Mesenteric fat pad (tissue), 1 donor: ENCODE results near the gene IL15.

DNA sequence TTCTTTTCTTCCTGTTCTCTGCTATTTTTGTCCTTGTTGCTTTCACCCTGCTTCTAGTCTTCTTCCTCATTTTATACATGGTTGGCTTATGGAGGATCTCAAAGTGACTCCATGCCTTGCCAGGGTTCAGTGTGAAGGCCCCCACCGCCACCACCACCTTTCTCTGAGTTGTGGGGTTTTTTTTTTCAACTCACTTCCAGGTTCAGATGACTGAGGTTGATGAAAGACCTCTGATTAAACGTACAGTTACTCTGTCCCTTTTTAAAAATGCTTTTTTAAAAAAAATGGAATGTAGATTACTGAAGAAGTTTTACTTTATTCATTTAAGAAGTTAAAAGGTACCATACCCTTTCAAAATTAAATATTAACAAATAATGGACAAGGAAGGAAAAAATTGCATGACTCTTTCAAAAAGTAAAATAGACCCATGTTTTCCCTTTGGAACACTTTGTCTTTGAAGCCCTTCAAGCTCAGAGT, 96.2 kb downstream of the MAML3 start:
- PRO-cap = no peak

- PRO-cap = no peak
Measured at GRCh38 chr4:140109415-140110293, 44.3 kb downstream of the MAML3 start.

GRCh38 chr4:140162933-140163566, 9.1 kb upstream of the MAML3 start:
- PRO-cap = no peak

- PRO-cap = no peak
Measured at GRCh38 chr4:140238314-140239083, 84.5 kb upstream of the MAML3 start.

- PRO-cap = no peak
Measured at GRCh38 chr4:140372418-140373228, 823 bp upstream of the SCOC start.

- PRO-cap = no peak
Measured at GRCh38 chr4:140678802-140679444, 77.3 kb downstream of the TBC1D9 start.

DNA sequence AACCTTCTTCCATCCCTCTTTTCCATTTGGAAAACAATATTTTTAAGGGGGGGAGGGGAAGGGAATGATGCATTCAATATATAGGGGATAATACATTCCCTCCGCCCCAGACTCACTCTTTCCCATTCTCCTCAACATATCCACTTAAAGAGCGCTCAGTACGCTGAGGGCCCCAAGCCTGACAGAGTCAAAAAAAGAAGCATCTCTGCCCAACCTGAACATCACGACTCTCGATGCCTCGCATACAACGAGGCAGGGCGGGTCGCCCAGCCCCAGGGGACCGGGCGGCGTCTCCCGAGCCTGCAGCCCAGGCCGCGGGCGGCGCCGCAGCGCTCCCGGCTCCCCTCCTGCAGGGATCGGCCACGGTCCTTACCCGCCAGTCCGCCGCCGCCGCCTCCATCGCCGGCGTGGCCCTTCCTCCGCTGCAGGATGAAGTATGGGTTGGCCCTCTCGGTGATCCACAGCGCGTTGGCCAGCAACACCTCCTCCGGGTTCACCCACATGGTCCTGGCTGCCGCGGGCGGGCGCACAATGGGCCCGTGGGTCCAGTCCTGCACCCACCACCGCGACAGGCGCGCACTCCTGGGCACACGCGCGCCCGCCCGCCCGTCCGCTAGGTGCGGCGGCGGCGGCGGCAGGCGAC, 521 bp downstream of the TBC1D9 start:
- PRO-cap = no peak

- PRO-cap = no peak
Measured at GRCh38 chr4:140790262-140790518, 34.0 kb upstream of the TBC1D9 start.

- PRO-cap = no peak
Measured at GRCh38 chr4:141126434-141126835, 6.8 kb downstream of the RNF150 start.

DNA sequence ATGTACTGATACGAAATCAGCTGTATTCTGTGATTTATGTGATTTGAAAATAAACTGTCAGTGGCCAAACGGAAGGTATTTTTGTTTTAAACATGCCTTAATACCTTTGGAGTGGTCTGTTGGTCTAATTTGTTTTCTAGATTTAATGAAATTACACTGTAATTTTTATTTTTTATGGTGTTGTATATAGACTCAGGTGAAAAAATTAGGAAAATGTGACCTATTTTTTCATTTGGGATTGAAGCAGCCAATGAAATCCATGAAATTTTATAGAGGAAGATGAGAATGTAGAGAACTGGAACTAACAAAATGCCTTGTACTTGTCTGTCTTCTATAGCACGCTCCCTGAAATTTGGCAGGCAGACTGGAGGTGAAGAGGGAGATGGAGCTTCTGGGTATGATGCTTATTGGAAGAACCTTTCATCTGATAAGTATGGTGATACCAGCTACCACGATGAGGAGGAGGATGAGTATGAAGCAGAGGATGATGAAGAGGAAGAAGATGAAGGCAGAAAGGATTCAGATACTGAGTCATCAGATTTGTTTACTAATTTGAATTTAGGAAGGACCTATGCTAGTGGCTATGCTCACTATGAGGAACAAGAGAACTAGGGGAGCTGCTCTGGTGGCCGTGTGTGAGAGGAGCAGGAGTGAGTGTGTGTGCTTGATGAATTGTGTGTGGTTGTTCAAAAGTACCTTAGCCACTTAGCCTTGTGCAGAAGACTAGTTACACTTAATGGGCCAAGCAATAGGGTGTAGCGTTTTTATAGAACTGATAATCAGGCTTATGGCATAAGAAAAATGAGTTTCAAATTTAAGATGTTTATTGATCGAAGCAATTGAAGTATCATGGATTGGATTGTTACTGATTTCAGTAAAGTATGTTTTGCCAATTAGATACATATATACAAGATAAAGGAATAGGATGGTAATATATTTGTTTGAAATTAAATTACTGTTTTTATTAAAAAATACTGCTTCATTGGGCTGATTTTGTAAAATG, 13.0 kb downstream of the ZNF330 start:
- PRO-cap = no peak

DNA sequence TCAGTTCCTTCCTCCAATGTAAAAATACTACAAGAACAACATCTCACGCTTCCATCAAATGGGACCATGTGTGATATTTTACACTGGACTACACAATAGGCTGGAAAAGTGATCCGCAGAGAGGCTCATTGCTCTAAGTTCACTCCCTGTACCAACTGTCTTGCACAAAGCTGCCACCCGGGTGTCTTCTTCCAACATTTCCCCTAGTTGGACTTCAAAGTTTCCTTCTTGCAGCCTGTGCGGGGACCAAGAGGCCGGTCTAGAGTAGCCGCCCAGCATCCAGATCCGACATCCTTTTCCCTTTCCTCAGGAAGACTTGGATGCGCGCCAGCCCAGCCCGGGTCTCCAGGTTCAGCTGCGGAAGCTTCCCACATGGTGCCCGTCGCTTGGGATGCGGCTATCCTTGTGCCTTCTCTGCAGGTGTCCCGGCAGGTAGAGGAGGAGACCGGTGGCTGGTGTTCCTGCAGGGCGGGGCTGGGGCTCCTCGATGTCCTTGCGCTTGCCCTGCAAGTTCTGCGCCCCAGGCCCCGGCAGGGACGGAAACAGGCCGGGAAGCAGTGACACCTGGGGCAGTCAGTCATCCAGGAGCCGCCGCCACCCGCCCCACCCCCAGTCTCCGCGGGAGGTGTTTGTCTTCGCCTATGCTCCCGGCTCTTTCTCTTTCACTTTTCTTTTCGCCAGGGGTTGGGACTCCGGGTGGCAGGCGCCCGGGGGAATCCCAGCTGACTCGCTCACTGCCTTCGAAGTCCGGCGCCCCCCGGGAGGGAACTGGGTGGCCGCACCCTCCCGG, at the start of gene IL15:
IL15 (plus strand) TSS at position 671 of the 790 bp plus-strand sequence.
- PRO-cap = no peak

GRCh38 chr4:141643329-141644014, 7.1 kb downstream of the IL15 start:
- PRO-cap = no peak

DNA sequence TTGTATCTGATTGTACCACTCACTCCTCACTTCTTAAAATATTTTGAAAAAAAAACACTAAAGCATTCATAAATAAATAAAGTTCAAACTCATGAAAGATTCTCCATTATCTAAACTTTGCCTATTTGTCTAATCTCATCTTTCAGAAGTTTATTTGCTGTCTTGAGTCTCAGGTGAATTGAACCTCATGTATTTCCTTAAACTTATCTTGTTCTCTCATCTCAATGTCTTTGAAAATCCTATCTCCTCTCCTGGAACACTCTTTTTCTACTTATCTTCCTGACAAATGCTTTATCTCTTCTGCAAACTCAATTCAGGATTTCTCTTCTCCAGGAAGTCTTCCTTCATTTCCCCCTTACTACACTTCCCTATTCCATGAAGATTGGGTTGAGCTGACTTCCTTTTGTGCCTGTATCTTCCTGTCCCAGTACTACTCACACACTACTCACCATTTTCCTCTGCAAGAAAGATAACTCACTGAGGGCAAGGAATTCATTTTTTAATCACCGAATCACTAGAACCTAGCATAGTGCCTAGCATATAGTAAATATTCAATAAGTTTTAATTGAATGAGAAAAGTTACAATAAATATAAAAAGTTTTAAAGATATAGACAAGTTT, 489.0 kb downstream of the IL15 start:
- PRO-cap = no peak

DNA sequence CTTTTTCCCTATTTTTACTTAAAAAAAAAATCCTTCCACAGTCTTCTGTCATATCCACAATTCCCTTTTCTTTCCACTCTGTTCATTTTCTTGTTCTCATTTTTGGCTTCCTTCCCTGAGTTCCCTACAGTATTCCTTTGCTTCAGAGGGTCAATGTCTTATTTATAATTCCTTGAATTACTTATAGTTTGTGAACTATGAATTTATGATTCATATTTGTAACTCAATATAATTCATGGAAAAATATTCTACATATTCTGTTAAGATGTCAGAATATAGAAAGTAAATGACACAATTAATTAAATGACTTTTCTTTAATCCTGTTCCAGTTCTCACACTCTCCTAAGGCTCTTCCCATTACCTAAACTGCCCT, 562.1 kb downstream of the IL15 start:
- PRO-cap = no peak

DNA sequence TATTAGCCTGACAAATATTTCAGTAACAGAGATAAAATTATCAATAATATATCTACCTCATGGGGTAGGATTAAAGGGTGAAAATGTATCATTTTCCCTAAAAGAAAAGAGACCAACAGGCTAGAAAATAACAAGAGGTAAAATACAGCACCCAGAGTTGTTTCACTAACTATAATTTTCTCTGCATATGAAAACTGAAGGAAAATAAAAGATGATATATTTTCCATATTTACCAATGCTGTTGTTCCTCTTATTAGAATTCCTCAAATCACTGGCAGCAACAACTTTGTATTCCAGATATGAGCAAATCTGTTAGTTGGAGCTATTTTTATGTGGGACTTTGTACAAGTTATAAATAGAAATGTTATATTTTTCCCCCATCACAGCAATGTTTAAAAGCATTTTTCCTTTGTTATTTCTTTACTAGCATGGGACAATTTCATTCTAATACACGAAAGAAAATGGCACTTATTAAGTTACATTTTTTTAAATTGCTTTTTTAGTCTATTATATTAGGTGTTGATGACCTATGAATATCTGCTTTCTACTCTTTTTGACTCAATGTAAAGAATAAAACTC, 540.4 kb downstream of the INPP4B start:
- PRO-cap = no peak

DNA sequence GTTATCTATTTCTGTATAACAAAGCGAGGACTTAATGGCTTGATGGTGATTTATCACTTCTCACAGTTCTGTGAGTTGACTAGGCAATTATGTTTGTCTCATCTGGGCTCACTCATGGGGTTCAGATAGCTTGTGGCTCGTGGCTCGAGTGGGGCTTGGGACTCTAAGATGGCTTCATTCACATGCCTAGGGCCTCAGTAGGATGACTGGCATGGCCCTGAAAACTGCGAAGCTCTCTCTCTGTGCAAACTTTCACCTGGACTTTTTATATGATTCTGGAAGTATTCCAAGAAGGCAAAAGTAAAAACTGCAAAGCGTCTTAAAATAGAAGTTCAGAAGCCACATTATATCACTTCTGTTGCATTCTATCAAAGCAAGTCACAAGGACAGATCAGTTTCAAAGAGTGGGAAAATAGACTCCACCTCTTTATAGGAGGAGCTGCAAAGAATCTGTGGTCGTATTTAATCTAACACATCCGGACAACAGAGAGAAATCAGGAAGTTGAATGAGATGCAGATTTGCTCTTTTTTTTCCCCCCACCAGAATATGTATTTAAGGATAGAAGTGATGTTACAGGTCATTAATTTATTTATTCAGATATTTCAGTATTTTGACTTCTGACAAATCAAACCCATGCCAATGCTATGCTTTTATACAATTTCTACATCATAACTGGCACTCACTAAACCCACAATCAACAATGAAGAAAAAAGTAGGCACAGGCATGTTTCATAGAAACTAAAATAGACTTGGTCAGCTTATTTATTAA, 491.1 kb downstream of the INPP4B start:
- PRO-cap = no peak

DNA sequence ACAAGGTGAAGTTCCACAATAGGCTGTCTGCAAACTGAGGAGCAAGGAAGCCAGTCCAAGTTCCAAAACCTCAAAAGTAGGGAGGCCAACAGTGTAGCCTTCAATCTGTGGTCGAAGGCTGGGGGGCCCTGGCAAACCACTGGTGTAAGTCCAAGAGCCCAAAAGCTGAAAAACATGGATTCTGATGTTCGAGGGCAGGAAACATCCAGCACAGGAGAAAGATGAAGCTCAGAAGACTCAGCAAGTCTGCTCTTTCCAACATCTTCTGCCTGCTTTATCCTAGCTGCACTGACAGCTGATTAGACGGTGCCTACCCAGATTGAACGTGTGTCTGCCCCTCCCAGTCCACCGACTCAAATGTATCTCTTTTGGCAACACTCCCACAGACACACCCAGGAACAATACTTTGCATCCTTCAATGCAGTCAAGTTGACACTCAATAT, 285.6 kb downstream of the INPP4B start:
- PRO-cap = no peak

- PRO-cap = no peak
Measured at GRCh38 chr4:143344834-143345194, 8.1 kb downstream of the GAB1 start.

- PRO-cap = no peak
Measured at GRCh38 chr4:143381501-143382077, 44.9 kb downstream of the GAB1 start.

- PRO-cap = no peak
Measured at GRCh38 chr4:143408724-143409727, 72.3 kb downstream of the GAB1 start.